H7 (cell line): ENCODE measurements around a stretch of chr12.

DNA sequence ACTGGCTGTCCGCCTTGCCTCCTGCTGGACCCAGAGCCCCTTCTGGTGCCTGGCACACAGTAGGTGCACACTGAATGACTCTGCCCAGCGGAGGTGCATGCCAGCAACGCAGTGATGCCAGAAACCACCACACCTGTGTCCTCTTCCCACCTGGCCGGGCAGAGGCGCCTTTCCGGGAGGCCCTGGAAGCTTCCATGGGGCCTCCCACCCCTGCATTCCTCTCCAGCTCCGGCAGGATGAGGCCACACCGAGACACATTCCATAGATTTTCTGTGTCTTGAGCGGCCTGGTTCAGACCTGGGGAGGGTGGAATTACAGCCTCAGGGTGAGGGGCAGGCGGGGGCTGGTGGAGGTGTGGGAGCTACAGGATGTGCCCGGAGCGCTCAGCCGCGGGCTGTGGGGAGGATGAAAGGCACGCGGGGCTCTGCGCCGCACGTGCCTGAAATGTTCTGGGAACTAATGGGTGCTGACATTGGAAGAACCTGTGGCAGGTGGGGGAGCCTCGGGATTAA lies 66.9 kb downstream of the NCOR2 start:
- RAMPAGE, long total RNA: no peak

- RAMPAGE, long total RNA: no peak
Measured at GRCh38 chr12:124568250-124569206, 1.1 kb upstream of the NCOR2 start.

DNA sequence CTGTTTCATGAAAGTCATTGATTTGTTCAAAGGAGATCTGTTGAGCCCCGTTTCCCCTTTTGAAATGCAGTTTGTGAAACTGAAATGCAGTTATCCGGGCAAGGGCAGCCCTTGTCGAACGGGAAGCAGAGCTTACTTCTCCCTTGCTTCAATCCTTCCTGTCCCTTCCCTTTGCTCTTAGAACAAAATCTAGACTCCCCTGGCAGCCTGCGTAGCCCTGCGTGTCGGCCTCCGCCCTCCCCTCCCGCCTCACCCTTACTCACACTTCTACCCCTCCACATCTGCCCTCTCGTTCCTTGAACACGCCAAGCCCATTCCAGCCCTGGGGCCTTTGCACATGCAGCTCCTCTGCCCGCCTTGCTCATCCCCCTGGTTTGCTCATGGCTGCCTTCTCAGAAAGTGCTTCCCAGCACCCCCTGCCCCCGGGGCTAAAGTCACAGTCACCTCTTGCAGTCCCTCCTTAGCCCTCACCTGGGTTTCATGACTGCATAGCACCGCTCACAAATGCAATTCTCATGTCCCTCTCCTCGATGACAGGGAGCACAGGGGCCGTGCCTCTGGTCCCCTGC lies 49.5 kb upstream of the NCOR2 start:
- RAMPAGE, long total RNA: no peak

- RAMPAGE, long total RNA: no peak
Measured at GRCh38 chr12:124625634-124626833, 58.6 kb upstream of the NCOR2 start.

- RAMPAGE, long total RNA: no peak
Measured at GRCh38 chr12:124682553-124682893, 115.1 kb upstream of the NCOR2 start.

GRCh38 chr12:124713017-124714240 lies 146.0 kb upstream of the NCOR2 start:
- RAMPAGE, long total RNA: no peak

GRCh38 chr12:124776931-124777765 lies 86.5 kb downstream of the SCARB1 start:
- RAMPAGE, long total RNA: no peak

DNA sequence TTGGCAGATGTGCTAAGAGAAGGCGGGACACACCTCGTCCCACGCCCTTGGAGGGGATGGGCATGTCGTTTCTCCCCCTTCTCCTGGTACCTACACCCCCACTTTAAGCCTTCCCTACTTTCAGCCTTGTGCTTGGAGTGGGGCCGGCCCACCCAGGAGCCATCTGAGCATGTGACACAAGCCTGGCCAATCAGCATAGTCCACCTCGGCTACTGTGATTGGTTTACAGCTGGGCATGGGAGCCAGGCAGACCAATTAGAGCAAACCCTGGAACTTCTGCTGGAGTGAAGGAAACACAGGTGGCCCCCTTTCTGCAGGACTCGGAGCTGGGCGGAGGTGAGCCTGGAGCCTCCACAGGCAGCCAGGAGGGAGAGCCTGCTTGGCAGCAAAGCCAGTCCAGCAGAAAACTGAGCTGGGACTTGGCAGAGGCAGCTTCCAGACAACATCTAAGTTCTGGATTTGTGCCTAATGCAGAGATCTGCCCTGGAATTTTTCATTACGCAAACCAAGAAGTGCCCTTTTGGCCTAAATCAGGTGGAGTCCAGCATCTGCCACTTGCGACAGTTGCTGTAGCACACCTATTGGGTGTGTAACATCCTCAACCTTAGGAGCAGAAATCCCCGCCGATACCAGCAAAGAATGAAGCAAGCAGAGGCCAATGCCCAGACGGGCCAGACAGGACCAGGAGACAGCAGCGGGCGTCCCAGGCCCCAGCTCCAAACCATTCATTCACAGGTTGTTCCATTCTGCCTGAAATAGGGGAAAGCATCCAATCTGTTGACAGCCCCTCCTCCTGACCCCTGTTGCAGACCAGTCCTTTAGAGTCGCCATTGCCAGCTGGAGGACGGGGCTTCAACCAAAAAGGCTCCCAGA lies 59.5 kb downstream of the SCARB1 start:
- RAMPAGE, long total RNA: no peak

DNA sequence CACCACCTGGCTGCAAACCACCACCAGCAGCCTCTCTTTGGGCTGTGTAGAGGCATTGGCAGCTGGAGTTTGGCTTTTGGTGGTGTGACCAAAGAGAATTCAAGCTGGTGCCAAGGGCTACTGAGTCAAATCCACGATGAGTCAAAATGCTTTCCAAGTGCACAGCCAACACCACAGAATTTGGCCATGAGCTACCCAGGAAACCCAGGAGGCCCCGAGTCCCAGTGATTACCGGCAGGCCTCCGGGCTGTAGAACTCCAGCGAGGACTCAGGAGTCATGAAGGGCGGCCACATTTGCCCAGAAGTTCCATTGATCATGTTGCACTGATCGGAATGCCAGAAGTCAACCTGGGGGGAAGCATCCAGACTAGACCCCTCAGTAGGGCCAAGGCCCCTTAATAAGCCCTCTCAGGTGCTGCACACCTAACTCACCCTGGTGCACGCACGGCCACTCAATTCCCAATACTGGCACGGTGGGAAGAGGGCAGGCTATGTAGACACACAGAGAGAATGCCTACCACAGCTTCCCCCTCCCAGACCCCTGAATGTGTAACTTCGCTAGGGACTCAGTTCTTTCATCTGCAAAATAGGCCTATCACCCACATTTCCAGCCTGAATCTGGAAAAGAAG lies 53.6 kb downstream of the SCARB1 start:
- RAMPAGE, long total RNA: no peak

- RAMPAGE, long total RNA: no peak
Measured at GRCh38 chr12:124871453-124872374, 8.1 kb upstream of the SCARB1 start.

- RAMPAGE, long total RNA: no peak
Measured at GRCh38 chr12:124921629-124922350, 7.3 kb upstream of the UBC start.

DNA sequence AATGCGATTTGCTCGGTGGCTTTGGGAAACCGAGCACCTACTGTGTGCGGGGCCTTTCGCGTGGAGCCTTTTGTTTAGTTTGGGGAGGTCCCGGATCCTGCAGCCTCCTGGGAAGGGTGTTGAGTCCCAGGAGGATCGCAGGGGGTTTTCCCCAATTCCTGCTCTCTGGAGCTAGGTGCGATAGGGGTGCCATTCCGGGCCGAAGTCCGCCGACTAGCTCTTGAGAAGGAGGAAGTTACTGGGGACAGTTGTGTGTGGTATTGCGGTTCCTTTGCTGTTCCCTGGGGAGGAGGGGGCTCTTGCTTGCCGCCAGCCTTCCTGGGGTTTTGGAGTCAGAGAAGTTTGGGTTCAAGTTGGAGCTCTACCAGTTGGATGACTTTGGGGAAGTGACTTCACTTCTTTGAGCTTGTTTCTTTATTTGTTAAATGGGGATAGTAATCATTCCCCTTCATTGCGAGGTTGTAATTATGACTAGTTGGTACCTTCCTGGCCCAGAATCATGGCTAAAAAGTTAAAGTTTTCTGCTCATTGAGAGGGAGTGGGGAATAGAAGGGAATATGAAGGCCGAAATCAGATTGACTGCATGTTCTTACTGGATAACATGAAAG lies 1.2 kb downstream of the BRI3BP start:
- RAMPAGE, long total RNA: no peak

DNA sequence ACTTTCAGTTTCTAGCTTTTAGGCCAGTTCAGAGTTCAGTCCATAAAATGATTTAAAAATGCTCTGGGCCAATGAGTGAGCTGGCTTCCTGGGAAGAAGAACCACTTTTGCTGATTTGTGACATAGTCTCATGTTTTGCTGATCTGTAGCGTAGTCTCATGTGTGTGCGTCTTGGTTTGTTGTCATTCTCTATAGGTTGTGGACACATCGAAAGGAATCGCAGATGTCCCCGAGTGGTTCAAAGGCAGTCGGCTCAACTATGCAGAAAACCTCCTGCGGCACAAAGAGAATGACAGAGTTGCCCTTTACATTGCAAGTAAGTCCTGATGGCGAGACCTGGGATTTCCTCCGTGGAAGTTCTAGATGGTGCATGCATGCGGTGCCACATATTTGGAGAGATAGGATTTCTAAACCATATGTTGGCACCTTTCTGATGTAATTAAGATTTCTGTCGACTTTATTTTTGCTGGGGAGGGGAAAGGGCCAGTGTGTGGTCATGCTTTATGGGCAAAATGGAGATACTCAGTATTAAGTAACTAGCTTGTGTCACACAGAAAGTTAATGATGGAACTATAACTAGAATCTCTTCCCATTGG lies 11.2 kb downstream of the AACS start:
- RAMPAGE, long total RNA: no peak

- RAMPAGE, long total RNA: no peak
Measured at GRCh38 chr12:125118513-125119298, 53.5 kb downstream of the AACS start.

DNA sequence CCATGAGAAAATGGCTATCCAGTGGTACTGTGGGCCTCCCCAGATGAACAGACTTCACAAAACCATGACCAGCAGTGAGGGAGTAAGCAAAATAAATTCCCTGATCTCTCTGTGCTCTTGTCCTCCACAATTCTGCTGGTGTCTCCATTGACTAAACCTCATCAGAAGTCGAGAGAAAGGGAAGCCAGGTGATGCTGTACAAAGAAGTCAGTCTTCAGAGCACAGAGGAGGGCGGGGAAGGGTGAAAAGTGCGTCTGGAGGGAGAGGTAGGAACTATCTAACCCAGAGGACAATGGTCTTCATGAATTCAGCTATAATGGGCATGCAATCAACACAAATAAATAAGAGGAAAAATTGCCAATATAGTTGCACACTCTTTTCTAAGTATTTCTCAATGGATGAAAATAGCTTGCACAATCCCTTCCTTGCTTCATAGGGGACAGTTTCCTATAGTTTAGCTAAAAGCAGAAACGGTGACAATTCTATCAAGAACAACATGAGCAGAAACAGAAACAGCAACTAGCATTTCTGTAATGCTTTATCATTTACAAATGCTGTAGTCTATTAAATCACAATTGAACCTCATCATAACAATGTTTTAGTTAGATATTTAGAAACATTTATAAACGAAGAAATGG lies 810.2 kb downstream of the TMEM132B start:
- RAMPAGE, long total RNA: no peak

GRCh38 chr12:126165889-126166543 lies 979.8 kb downstream of the TMEM132B start:
- RAMPAGE, long total RNA: no peak

DNA sequence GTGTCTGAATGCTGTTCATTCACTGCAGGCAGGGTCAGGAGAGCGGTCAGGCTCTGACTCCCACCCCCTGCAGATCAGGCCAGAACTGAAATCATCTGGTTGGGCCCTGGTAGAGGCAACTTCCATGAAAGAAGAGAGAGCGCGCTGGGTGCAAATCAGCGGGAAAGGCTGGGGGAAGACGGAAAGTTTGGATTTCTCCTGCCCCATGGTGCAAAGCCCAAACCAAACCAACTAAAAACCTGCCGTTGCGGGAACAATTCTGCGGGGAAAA lies 1539.5 kb downstream of the TMEM132B start:
- RAMPAGE, long total RNA: no peak

- RAMPAGE, long total RNA: no peak
Measured at GRCh38 chr12:126772000-126772684, 1494.8 kb upstream of the TMEM132C start.

GRCh38 chr12:127182065-127182668 lies 1084.8 kb upstream of the TMEM132C start:
- RAMPAGE, long total RNA: no peak

DNA sequence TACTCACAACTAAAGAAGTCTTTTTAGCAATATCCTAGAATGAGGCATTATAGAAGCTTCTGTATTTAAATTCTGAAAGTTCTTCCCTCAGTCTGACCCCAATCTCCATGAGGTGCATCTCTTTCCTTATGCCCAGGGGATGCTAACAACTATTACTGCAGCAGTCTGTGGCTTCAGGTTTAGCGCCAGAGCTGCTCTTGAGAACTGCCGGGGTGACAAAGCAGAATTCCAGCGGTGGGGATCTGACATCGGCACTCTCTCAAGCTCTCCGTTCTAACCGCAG lies 155.8 kb upstream of the TMEM132C start:
- RAMPAGE, long total RNA: no peak